Hair follicle dermal papilla cell (primary cell): ENCODE measurements around a stretch of chr3.

DNA sequence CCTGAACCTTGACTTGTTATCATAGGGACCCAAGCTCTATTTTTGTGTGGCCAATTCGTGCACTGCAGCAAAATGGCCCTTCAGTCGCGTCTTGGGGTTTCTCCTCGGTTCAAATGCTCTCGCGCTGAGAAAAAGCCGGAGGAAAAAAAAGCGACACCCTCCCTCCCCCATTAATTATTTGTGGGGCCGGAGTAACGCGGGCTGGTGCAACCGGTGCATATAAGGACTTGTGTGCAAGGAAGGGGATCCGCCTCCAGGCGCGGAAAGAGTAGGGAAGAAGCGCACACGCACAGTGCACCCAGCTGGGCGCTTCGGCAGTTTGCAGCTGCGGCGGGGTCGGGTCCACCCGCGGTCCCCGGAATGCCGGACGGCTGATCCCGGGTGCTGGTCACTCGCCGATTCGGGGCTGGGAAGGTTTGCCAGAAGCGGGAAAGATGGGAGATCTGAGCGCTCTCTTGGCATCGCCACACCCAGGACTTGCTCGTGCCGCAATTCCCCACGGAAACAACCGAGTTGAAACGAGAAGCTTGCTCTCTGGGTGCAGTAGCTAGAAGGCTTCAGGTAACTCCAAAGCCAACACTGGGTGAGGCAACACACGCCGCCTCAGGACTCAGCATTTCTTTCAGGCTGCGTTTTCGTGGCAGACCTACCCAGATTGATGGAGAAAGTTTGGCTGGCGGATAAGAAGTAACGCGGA is 598 bp upstream of the TNIK start:
- CAGE, long polyA plus RNA = no peak

- CAGE, long polyA plus RNA = no peak
Measured at GRCh38 chr3:171491428-171491839, 31.2 kb upstream of the TNIK start.

- CAGE, long polyA plus RNA = no peak
Measured at GRCh38 chr3:171671577-171672269, 138.6 kb downstream of the PLD1 start.

- CAGE, long polyA plus RNA = no peak
Measured at GRCh38 chr3:171809263-171809487, 1.1 kb downstream of the PLD1 start.

GRCh38 chr3:171931971-171932774 is 89.0 kb downstream of the TMEM212 start:
- CAGE, long polyA plus RNA = no peak

GRCh38 chr3:172040015-172040347 is 603 bp downstream of the FNDC3B start:
- CAGE, long polyA plus RNA = no peak

GRCh38 chr3:172071253-172072125 is 32.1 kb downstream of the FNDC3B start:
- CAGE, long polyA plus RNA = no peak

DNA sequence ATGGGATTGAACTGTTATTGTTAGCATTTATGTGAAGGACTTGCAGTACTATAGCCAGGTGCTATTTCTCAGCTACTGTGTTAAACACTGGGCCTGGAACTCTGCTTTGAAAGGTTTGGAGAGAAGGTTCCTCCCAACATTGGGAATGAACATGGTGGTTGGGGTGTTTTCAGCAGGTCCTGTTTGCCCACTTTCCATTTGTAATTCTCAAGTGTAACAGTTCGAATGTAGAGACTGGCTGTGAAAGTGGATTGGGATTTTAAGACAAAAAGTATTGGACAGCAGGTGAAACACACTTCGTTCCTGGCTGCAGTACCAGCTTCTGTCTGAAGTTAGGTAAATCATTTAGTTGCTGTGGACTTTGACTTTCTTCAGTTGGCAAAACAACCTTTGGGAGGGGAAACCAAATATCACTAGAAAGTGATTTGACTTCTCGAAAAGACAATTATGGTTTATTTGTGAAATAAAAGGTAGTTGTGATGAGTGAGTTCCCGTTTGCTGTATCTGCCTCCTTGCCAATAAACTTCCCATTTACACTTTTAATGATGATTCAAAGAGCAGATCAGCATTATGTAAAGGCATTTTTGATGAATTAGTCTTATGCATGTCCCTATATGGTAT is 33.9 kb downstream of the FNDC3B start:
- CAGE, long polyA plus RNA = no peak

GRCh38 chr3:172094579-172095242 is 55.3 kb downstream of the FNDC3B start:
- CAGE, long polyA plus RNA = no peak

GRCh38 chr3:172102523-172102915 is 63.1 kb downstream of the FNDC3B start:
- CAGE, long polyA plus RNA = no peak

DNA sequence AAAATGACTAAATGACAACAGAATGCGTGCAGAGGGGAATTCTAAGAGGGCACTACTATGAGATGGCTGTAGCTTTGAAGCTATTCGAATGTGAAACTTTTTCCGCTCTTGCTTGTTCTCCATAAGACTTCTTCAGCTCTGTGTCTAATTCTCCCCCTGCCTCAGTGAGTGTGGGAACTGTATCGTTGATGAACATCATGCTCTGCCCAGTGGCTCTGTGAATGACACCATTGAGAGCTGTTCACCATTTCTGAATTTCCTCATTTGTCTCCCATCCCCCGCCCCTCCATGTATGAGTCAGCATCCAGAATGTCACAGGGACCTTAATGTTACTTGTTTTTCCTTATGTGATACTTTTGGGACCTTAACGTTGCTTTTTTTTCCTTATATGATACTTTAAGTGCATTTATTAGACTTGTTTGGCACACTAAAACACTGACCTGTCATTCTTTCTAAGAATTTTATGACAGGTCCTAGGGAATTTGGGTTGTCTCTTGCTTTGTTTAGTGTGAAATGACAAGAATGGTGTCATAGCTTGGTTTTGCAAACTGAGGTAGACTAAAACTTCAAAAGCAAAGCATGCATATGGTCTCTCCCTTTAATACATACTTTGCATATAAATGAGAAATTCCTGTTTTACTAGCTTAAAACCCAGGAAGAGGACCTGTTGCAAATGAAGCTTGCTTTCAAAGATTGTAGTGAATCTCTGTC is 99.6 kb downstream of the FNDC3B start:
- CAGE, long polyA plus RNA = no peak

DNA sequence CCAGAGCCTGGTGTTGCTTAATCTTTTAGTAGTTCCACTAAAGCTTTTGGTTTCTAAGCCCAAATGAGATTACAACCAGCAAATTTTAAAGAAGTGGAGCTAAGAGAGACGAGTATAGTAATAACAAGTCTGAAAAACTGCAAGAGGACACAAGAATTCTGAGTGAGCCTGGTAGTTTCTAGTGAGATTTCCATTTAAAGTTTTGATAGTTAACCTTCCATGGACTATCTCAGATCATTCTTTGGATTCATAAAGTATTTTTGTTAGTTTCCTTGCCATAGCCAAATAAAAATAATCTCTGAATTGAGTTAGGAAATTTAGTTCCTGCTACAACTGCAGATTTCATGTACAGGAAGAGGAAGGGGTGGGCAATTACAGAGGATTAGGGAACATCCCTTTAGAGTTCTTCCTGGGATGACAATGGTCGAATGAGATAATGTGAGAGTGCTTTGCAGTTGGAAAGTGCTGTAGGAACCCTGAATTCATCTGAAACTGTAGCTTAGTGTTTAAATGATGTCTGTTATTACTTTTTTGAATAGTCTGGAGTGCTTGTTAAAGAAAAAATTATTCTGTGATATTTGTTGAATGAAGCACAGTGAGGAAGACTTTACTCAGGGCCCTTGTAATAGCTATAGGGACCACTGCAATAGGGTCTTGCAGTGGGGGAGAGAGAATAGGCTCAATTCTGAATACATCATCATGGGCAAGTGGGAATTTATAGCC is 137.0 kb downstream of the FNDC3B start:
- CAGE, long polyA plus RNA = no peak

GRCh38 chr3:172179427-172180645 is 140.5 kb downstream of the FNDC3B start:
- CAGE, long polyA plus RNA = no peak

GRCh38 chr3:172280218-172280585 is 168.1 kb downstream of the GHSR start:
- CAGE, long polyA plus RNA = no peak

GRCh38 chr3:172323799-172324903 is 124.1 kb downstream of the GHSR start:
- CAGE, long polyA plus RNA = no peak

- CAGE, long polyA plus RNA = no peak
Measured at GRCh38 chr3:172367356-172368129, 80.7 kb downstream of the GHSR start.

GRCh38 chr3:172505550-172506106 is 17.6 kb downstream of the TNFSF10 start:
- CAGE, long polyA plus RNA = no peak

DNA sequence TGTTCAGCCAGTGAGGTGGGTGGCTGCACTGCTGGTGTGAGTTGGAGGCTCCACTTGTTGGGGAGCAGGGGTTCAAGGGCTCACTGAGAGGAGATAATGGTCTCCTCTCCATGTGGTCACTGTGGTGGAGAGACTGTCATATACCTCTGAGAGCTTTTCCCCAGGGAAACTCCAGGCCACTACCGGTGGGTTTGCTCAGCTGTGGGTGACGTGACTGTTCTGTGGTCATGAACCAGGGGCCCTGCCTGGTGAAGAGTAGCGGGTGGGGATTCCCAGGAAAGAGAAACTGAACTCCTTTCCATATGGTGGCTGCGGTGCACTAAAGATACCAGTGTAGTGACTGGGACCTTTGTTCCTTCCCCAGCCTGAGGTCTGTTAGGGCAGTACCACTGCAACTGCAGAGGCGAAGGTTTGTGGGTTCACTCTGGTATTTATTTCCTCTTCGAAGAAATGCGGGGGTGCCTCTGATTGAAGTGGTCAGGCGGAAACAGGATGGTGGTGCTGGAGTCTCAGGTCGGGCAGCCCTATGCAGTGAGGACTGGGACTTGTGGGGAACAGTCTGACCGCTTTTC is 69.0 kb upstream of the TNFSF10 start:
- CAGE, long polyA plus RNA = no peak

DNA sequence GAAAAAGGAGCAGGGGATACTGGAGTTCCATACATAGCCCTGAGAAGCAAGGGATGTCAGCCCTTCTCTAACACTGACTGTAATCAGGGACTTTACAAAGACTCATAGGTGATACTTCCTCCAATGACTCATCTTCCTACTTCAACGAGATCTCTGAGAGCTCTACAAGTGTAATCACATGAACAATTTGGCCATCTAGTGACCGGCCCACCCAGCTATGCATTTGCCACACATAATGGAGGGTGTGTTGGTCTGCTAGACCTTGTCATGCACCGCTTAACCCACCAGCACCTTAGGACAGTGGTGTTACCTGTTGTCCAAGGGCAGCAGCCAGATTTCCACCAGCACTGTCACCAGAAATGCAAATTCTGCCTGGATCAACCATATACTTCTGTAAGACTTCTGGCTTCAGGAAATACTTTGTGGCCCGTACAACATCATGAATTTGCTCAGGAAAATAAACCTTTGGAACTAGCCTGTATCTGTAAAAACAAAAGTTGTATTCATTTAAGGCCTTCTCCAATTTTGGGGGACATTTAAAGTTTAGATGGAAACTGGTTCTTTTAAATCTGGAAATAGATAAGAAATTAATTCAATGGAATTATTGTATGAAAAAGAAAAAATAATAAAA is 75.1 kb downstream of the NCEH1 start:
- CAGE, long polyA plus RNA = no peak

DNA sequence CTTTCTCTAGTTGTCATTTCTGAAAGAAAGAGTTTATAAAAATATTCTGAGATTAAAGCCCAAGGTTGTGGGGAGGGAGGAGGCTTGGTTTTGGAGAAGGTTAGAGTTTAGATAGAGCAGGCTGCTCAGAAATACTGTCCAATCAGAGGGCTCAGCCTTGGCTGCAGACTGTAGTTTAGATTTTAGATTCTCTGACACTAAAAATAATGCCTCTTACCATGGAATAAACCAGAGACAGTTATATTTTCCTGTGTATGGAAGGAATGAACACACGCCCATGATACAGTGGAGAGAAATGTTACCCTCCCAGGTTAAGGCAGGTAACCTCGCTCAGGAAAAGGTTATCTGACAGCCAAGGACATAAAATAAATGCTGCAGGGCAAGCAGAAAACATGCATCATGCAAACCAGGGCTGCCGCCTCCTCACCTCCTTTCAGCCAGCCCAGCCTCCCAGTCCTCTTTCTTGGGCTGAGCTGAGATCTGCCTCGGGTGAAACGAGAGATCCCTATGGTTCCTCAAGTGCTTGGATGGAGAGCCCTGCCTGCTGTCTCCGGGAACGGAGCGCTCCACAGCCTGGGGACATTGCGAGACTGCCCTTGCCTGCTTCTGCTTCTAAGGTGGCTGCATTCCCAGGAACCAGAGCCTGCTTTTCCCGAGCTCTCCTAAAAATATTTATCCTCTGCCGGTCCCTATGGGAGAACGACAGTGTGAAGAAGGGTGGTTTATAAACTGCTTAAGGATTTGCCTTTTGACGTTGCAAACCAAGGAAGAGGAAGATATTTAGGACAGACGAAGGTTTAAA is 874 bp downstream of the NCEH1 start:
- CAGE, long polyA plus RNA = no peak